ENCODE measurements around the gene TMX1.

DNA sequence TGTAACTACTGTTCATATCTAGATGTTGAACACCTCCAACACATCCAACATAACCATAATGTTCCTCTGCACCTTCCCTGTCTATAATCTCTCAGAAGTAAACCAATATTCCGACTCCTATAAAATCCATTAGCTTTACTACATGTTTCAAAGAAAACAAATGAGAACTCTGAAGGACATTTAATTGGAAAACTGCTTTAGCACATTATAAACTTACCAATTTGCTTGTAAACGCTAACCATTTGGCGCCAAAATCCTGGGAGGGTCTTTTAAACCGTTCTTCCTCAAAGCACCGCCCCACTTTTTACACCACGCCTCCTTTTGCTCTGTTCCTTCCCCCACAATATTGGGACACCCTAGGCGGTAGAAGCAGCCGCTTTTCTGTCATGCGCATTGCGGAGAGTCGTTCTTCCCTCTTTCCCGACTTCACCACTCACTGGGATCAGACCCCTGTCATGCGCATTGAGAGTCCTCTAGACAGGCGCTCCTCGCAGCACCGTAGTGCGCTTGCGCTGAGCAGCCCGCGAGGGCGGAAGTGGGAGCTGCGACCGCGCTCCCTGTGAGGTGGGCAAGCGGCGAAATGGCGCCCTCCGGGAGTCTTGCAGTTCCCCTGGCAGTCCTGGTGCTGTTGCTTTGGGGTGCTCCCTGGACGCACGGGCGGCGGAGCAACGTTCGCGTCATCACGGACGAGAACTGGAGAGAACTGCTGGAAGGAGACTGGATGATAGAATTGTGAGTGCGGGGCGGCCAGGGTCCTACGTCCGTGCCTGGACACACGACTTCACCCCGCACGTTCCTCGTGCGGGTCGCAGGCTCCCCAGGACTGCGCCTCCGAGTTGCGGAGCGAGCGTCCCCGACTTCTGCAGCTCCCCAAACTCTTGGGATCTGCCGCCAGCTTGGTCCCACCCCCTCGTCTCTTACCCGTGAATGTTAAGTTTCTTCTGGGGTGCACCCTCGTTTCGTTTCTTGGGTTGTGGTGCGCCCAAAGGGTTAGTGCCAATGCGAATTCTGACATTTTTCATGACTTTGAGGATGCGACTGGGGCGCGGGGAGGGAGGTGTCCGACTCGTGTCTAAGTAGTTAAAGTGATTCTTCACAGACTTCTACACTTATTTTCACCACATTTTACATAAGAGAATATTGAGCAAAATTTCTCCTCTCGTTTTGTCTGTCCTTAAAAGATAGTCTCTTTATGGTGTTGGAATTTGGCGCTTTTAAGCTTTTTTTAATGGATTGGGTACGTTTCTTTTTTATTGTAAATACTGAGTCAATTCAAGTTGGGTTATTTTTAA is at the start of gene TMX1:
Gene TMX1 (plus strand): TSS at position 535 of the 1,292 bp plus-strand sequence.
- RAMPAGE, long total RNA = start-site peak on the minus strand centred at position 463 of the sequence, 56 bp wide, 10 and 9 reads in 2 replicates; start-site peak on the plus strand centred at position 536 of the sequence, 65 bp wide, 1,150 and 4,339 reads in 2 replicates
- RRBS, 2 experiments = no CpG with 5 or more reads among the region's 68 CpGs
CAGE:
- cytosol, long polyA minus RNA = start-site peak on the plus strand centred at position 546 of the sequence, 63 bp wide, 1,304 reads
- cytosol, long polyA plus RNA = start-site peak on the plus strand centred at position 516 of the sequence, 113 bp wide, 4,577 and 4,711 reads in 2 replicates
- long polyA plus RNA = start-site peak on the minus strand centred at position 451 of the sequence, 27 bp wide, 7 and 8 reads in 2 replicates; start-site peak on the plus strand centred at position 538 of the sequence, 75 bp wide, 3,284 and 4,550 reads in 2 replicates
- nucleolus, long total RNA = start-site peak on the plus strand centred at position 551 of the sequence, 34 bp wide, 1,228 reads
- nucleus, long polyA plus RNA = start-site peak on the minus strand centred at position 450 of the sequence, 30 bp wide, 12 and 21 reads in 2 replicates; start-site peak on the plus strand centred at position 542 of the sequence, 61 bp wide, 1,578 and 2,202 reads in 2 replicates
- nucleus, long total RNA = no peak

DNA sequence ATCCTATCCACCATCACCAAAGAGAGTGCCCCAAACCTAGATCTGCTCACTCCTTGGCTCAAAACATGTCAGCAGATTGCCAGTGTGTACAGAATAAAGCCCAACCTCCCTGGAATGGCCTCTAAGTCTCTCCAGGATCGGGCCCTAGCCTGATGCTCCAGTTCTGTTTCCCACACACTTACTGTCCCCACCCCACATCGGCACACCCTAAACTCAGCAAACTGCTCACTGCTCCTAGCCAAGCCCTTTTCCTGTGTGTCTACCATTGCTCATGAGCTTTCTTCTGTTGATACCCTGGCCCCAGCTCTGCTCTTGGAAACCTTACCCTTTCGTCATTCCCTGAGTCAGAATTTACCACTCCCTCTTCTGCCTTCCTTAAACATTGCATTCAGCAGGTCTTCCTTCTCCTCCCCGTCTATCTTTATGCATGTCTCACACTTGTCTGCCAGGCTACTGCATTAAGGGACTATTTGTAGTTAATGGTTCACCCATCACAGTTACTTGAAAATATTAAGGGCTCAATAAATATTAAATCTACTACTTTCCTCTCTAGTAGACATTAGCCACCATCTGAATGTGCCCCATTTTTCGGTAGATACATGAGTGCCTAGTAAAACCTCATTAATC is 158.9 kb downstream of the TMX1 start:
- RAMPAGE, long total RNA = no peak
- RRBS, 2 experiments = no CpG with 5 or more reads among the region's 5 CpGs
CAGE:
- cytosol, long polyA minus RNA = no peak
- cytosol, long polyA plus RNA = no peak
- long polyA plus RNA = no peak
- nucleolus, long total RNA = no peak
- nucleus, long polyA plus RNA = no peak
- nucleus, long total RNA = no peak

DNA sequence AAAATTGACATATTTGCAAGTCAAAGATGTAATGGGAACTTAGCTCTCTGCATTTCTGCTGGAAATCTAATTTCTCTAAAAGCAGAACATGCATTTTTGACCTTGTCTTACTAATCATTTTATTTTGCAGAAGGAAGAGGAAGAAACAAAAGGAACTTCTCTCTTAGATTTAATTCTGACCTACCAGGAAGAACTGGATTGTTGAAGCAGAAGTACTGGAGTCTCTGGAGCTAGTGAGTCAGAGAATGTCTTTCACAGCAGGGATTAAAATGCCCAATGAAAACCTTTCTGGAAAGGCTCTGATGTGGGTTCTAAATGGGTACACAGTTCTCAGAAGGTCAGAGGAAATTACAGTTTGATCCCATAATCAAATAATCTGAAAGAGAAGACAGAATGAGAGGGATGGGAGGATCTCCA is 70.8 kb upstream of the GNG2 start:
- RAMPAGE, long total RNA = no peak
CAGE:
- cytosol, long polyA minus RNA = no peak
- cytosol, long polyA plus RNA = no peak
- long polyA plus RNA = no peak
- nucleolus, long total RNA = no peak
- nucleus, long polyA plus RNA = no peak
- nucleus, long total RNA = no peak

DNA sequence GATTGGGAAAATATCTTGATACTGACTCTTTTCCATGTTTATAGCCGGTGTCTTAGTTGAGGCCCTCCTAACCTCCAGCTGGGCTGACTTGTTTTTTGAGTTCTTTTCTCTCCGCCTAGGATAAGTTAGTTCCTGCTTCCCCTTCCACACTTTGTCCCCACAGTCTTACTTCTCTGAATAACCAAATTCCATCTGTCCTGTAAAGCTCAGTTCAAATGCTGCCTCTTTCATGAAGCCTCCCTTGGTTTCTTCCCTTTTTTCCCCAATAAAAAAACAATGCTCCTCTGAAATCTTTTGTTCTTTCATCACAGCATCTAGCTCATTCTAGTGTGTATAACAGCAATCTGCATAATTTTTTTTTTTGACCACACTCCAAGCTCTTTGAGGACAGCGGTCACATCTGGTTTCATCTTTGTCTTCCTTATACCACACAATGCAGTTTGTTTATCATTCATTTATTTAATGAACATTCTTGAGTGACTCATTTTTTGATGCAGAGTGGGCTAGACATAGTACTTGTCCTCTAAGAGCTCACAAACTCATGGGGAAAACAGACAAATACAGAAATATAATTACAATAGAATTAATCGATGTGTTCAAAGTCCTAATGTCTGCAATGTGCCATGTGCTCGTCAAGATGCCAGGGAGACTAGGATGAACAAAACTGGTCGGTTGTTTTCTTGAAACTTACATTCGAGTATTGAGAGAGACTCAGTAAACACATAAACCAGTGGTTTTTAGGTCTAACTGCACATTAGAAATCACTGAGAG is 7.3 kb downstream of the GNG2 start:
- RAMPAGE, long total RNA = no peak
- RRBS, 2 experiments = no CpG with 5 or more reads among the region's 7 CpGs
CAGE:
- cytosol, long polyA minus RNA = no peak
- cytosol, long polyA plus RNA = no peak
- long polyA plus RNA = no peak
- nucleolus, long total RNA = no peak
- nucleus, long polyA plus RNA = no peak
- nucleus, long total RNA = no peak

- RAMPAGE, long total RNA = no peak
- RRBS, 2 experiments = no CpG with 5 or more reads among the region's 3 CpGs
CAGE:
- cytosol, long polyA minus RNA = no peak
- cytosol, long polyA plus RNA = no peak
- long polyA plus RNA = no peak
- nucleolus, long total RNA = no peak
- nucleus, long polyA plus RNA = no peak
- nucleus, long total RNA = no peak
Measured at GRCh38 chr14:52003265-52003636, 13.9 kb downstream of the RTRAF start.

GRCh38 chr14:52067635-52068716 is 883 bp downstream of the NID2 start:
- RAMPAGE, long total RNA = no peak
- RRBS, 2 experiments = no CpG with 5 or more reads among the region's 60 CpGs
CAGE:
- cytosol, long polyA minus RNA = no peak
- cytosol, long polyA plus RNA = no peak
- long polyA plus RNA = no peak
- nucleolus, long total RNA = no peak
- nucleus, long polyA plus RNA = no peak
- nucleus, long total RNA = no peak

- RAMPAGE, long total RNA = no peak
- RRBS, 2 experiments = no CpG with 5 or more reads among the region's 7 CpGs
CAGE:
- cytosol, long polyA minus RNA = no peak
- cytosol, long polyA plus RNA = no peak
- long polyA plus RNA = no peak
- nucleolus, long total RNA = no peak
- nucleus, long polyA plus RNA = no peak
- nucleus, long total RNA = no peak
Measured at GRCh38 chr14:52279254-52279898, 11.9 kb downstream of the PTGDR start.

DNA sequence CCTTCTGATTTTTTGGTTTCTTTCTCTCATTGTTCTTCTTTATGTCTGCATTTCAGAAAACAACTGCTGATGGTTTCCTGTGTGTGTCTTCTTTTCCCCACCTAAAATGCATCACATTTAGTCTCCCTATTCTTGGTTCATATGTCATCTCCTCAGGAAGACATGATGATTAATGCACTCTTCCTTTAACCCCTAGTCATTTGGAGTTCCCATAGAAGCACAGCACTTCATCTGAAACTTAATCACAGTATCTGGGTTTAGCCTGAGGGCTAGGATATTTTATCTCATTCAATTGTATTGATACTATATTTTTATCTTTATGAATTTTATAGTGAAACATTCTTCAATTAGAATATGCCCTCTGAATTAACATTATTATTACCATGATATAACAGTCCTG is 21.5 kb downstream of the GNPNAT1 start:
- RAMPAGE, long total RNA = no peak
CAGE:
- cytosol, long polyA minus RNA = no peak
- cytosol, long polyA plus RNA = no peak
- long polyA plus RNA = no peak
- nucleolus, long total RNA = no peak
- nucleus, long polyA plus RNA = no peak
- nucleus, long total RNA = no peak

DNA sequence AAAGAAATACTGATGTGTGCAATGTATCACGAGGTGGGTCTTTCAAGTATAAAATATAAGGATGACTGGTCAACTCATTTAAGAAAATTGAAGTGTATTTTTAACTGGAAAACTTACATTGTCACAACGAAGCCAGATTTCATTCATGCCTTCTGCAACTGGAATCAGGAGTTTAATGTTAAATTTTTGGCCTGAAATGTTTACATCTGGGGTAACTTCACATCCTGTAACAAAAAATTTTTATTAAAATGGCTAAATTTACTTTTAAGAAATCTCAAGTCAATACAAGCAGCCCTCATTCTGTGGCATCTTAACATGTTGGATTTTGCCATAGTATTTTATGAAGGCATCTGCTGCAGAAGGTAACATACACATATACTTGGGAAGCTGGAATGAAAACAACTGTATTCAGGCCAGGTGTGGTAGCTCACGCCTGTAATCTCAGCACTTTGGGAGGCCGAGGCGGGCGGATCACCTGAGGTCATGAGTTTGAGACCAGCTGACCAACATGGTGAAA is 73.3 kb upstream of the GNPNAT1 start:
- RAMPAGE, long total RNA = no peak
- RRBS, 2 experiments = no CpG with 5 or more reads among the region's 6 CpGs
CAGE:
- cytosol, long polyA minus RNA = no peak
- cytosol, long polyA plus RNA = no peak
- long polyA plus RNA = no peak
- nucleolus, long total RNA = no peak
- nucleus, long polyA plus RNA = no peak
- nucleus, long total RNA = no peak

GRCh38 chr14:53010893-53011662 is 60.2 kb upstream of the FERMT2 start:
- RAMPAGE, long total RNA = no peak
- RRBS, 2 experiments = no CpG with 5 or more reads among the region's 9 CpGs
CAGE:
- cytosol, long polyA minus RNA = no peak
- cytosol, long polyA plus RNA = no peak
- long polyA plus RNA = no peak
- nucleolus, long total RNA = no peak
- nucleus, long polyA plus RNA = no peak
- nucleus, long total RNA = no peak

DNA sequence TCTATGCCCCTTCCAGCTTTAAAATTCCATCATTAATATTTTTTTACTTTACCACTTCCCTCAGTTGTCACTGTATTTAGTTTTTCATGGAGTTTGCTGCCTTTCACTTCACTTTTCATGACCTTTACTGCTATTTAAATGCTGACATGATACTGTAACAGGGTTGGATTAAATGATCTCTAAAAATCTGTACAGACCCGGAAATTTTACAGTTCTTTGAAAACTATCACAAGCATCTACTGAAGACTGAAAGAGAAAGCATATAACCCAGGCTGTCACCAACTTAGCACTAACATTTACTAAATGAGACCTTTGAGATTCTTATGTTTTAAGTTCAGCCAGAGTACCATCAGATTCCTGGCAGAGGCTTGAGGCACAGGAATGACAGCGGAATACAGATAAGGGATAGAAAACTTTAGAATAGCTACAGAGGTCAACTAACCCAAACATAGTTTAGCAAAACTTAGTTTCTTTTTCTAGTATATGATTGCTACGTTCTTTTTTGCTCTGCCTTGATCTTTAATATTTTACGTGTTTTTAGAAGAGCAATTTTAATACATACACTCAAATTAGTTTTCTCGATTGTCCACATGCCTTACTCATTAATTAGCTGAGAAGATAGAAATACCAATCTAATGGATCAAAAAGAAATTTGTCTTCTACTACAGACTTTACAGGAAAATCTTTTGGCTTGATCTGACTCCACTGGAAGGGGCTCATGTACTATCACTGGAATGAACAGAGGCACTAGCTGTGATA is 91.7 kb upstream of the FERMT2 start:
- RAMPAGE, long total RNA = no peak
- RRBS, 2 experiments = no CpG with 5 or more reads among the region's 5 CpGs
CAGE:
- cytosol, long polyA minus RNA = no peak
- cytosol, long polyA plus RNA = no peak
- long polyA plus RNA = no peak
- nucleolus, long total RNA = no peak
- nucleus, long polyA plus RNA = no peak
- nucleus, long total RNA = no peak

- RAMPAGE, long total RNA = no peak
- RRBS, 2 experiments = no CpG with 5 or more reads among the region's 2 CpGs
CAGE:
- cytosol, long polyA minus RNA = no peak
- cytosol, long polyA plus RNA = no peak
- long polyA plus RNA = no peak
- nucleolus, long total RNA = no peak
- nucleus, long polyA plus RNA = no peak
- nucleus, long total RNA = no peak
Measured at GRCh38 chr14:53245050-53245490, 91.9 kb upstream of the DDHD1 start.

- RAMPAGE, long total RNA = no peak
- RRBS, 2 experiments = no CpG with 5 or more reads among the region's 7 CpGs
CAGE:
- cytosol, long polyA minus RNA = no peak
- cytosol, long polyA plus RNA = no peak
- long polyA plus RNA = no peak
- nucleolus, long total RNA = no peak
- nucleus, long polyA plus RNA = no peak
- nucleus, long total RNA = no peak
Measured at GRCh38 chr14:53943097-53943818, 13.4 kb downstream of the BMP4 start.

GRCh38 chr14:54362972-54363446 is 33.8 kb upstream of the CDKN3 start:
- RAMPAGE, long total RNA = no peak
- RRBS, 2 experiments = no CpG with 5 or more reads among the region's 3 CpGs
CAGE:
- cytosol, long polyA minus RNA = no peak
- cytosol, long polyA plus RNA = no peak
- long polyA plus RNA = no peak
- nucleolus, long total RNA = no peak
- nucleus, long polyA plus RNA = no peak
- nucleus, long total RNA = no peak

DNA sequence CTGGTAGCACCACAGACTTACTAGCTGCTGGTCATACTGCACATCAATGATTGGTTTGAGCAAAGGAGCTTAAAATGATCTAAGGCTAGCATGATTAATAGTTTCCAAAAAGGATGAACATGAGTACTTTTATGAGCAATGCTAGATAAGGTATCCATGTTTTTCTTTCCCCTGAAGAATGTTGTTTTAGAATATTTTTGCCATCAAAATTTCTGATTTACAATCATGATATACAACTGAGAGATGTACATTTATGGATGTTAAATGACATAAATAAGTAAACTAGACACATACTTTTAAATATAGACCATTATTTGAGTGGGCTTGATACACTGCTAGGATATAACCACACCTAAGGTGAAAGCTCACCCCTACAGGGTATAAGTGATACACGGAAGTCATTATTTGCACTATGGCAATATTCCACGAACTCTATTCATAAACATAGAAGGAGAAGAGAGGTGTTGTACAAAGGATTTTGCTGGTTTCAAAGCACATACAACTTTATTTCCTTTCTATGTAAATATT is 17.0 kb downstream of the CNIH1 start:
- RAMPAGE, long total RNA = no peak
- RRBS, 2 experiments = no CpG with 5 or more reads among the region's 2 CpGs
CAGE:
- cytosol, long polyA minus RNA = no peak
- cytosol, long polyA plus RNA = no peak
- long polyA plus RNA = no peak
- nucleolus, long total RNA = no peak
- nucleus, long polyA plus RNA = no peak
- nucleus, long total RNA = no peak

DNA sequence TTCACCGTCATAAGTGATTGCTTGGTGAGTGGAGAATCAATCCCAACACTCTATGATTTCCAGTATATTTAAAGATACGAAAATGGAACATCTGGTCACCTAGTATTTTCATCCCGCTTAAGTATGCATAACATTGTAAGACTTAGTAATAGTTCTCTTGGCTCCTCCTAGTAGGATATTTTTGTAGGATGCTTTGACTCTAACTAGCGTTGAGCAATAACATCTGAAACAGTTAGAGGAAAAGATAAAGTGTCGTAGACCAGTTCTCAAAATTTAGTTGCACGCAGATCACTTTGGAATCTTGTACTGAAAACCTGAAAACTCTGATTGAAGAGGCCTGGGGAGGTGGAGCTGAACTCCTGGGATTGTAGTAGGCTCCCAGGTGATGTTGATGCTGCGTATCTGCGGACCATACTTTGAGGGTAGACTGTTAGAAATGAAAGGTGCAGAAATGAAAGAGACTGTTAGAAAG is 7.7 kb downstream of the SAMD4A start:
- RAMPAGE, long total RNA = no peak
- RRBS, 2 experiments = no CpG with 5 or more reads among the region's 8 CpGs
CAGE:
- cytosol, long polyA minus RNA = no peak
- cytosol, long polyA plus RNA = no peak
- long polyA plus RNA = no peak
- nucleolus, long total RNA = no peak
- nucleus, long polyA plus RNA = no peak
- nucleus, long total RNA = no peak

- RAMPAGE, long total RNA = no peak
- RRBS, 2 experiments = no CpG with 5 or more reads among the region's 5 CpGs
CAGE:
- cytosol, long polyA minus RNA = no peak
- cytosol, long polyA plus RNA = no peak
- long polyA plus RNA = no peak
- nucleolus, long total RNA = no peak
- nucleus, long polyA plus RNA = no peak
- nucleus, long total RNA = no peak
Measured at GRCh38 chr14:54602759-54603377, 35.9 kb downstream of the SAMD4A start.

- RAMPAGE, long total RNA = no peak
- RRBS, 2 experiments = no CpG with 5 or more reads among the region's 8 CpGs
CAGE:
- cytosol, long polyA minus RNA = no peak
- cytosol, long polyA plus RNA = no peak
- long polyA plus RNA = no peak
- nucleolus, long total RNA = no peak
- nucleus, long polyA plus RNA = no peak
- nucleus, long total RNA = no peak
Measured at GRCh38 chr14:54675581-54676144, 108.7 kb downstream of the SAMD4A start.

- RAMPAGE, long total RNA = no peak
- RRBS, 2 experiments = no CpG with 5 or more reads among the region's 5 CpGs
CAGE:
- cytosol, long polyA minus RNA = no peak
- cytosol, long polyA plus RNA = no peak
- long polyA plus RNA = no peak
- nucleolus, long total RNA = no peak
- nucleus, long polyA plus RNA = no peak
- nucleus, long total RNA = no peak
Measured at GRCh38 chr14:54702957-54703456, 136.1 kb downstream of the SAMD4A start.

DNA sequence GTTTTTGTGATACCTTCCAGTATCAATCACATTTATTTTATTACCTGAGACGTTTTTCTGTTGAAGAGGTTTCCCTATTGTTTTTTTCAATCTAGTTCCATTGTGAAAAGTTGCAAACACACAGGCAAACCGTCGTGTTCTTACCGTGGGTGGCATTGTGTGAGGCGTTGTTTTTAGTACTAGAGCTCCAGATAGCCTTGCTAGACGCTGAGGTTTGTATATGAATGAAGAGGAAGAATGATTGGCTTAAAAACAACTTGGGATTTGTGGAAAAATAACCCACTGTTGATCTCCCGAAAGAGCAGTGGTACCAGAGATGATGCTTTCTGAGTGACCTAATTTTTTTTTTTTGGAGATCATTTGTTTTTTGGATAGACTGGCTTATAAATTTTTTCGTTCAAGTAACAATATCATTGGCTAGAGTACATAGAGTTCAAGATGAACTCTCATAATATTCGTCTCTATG is 1.1 kb downstream of the SOCS4 start:
- RAMPAGE, long total RNA = no peak
- RRBS, 2 experiments = no CpG with 5 or more reads among the region's 9 CpGs
CAGE:
- cytosol, long polyA minus RNA = no peak
- cytosol, long polyA plus RNA = no peak
- long polyA plus RNA = no peak
- nucleolus, long total RNA = no peak
- nucleus, long polyA plus RNA = no peak
- nucleus, long total RNA = no peak